Measurements from ENCODE around the genes SELENOK and ARHGEF3.

DNA sequence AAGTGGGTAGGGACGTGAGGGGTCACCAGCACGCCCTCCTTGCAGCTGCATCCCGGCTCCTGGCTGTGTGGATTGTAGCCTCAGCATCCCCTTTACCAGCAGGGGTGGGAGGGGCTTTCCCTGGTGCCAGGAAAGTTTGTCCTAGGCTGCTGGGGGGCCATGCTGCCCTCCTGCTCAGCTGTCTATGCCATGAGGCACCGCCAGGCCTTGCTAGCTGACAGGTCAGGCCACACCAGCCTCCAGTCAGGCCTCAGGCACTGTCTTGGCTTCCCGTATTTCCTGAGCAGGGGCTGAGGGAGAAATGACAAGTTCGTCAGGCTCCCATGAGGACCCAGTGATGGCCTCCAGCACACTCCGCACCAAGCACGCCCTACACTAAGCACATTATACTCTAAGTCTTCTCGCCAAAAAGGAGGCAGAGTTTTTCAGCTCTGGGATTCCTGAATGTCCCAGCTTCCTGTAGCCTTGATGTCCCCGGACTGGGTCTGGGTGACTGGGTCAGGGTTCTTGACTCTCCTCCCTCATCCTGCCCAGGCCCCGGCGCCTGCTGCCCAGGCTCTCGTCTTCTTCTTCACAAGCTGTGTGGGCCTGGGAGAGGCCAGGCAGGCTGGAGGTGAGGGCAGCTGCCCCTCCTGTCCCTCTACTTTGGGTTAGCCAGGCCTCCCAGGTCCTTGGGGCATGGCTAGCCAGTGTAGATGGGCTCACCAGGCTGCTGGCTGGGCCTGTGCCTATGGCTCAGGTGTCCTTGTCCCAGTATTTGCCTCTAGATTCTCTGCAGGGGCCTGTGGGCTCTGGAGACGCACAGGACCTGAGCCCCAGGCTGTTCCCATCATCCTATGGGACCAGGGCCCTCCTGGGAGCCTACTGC, 32.0 kb downstream of the TKT start:
- RRBS, 2 experiments: 92 to 96% methylated on average over 2 of the region's 14 CpGs

DNA sequence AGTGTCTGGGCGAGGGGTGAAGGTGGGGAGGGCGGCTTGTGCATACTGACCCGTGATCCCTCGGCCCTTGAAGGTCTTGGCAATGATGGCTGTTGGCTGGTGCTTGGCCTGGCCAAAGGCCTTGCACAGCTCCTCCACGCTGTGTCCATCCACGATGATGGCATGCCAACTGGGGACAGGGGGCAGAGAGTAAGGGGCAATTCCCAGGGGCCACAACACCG, 22.8 kb downstream of the TKT start:
- RRBS, 2 experiments: no CpG with 5 or more reads among the region's 7 CpGs

- RRBS, 2 experiments: no CpG with 5 or more reads among the region's 3 CpGs
These were observed 27.0 kb upstream of the TKT start for GRCh38 chr3:53282860-53283104.

DNA sequence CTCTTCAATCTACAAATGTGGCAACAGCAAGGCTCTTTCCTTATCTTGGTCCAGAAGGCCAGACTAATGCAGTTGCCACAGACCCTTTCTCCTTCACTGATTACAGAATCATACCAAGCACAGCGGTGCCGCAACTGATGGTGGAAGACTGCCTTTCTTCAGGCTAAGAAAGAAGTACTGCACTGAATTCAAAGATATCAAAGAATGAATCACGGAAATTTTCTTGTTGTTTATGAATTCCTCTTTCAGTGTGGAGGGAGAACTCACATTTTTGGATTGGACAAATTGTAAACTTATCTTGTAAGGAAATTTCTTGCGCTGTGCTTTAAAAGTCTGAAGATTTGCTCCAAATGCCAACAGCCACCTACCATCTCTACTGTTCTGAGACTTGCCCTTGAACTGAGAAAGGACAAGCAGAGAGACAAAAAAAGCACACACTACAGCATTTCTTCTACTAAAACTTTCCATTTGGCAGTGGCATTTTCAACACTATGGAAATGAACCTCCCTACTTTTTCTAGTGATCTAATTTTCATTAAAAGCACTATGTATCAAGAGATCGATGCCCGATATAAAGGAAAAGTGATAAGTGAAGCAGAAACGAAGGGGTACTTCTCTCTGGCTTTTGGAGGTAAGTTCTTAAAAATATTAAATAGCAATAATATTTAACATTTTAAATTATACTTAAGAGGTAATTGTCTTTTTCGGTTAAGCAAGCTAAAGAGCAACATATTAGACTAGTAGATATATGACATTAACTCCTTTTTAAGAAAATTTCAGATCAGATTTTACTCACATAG, 18.3 kb downstream of the DCP1A start:
- RRBS, 2 experiments: no CpG with 5 or more reads among the region's 8 CpGs

DNA sequence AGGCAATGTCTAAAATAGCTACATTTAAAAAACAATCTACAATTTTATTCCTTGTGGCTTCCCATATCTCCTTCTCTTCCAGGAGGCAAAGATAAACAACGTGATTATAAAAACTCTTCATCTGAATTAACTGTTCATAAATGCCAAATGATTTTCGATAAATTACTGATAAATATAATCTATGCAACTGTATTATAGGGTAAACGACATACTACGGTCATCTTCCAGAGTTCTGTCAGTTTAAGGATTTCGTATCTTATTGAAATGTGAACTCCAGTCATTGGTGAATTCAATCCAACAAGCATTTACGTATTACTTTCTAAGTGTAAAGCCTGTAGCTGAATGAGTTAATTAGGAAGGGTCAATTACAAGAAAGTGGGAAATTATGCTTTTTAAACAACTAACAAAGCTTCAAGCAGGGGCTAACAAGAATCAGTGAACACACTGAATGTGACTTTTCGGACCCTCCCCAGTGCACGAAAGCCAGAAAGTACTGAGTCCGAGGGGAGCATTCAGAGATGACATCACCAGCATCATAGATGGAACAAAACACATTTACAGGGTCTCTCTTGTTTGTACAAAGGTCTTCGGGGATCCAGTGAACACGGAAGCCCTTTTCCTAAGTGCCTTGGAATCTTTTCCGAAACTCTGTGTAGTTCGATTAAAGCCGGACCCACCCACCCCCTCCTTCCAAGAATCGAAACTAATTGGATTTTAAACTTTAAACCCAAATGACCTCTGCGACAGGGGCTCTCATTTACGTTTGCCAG, 970 bp downstream of the DCP1A start:
- RRBS, 2 experiments: no CpG with 5 or more reads among the region's 17 CpGs

- RRBS, 2 experiments: no CpG with 5 or more reads among the region's 3 CpGs
These were observed 15.6 kb upstream of the CACNA1D start for GRCh38 chr3:53478843-53479239.

GRCh38 chr3:53495482-53496128, 1.2 kb downstream of the CACNA1D start:
- RRBS, 2 experiments: 2 to 3% methylated on average over 30 of the region's 56 CpGs

- RRBS, 2 experiments: no CpG with 5 or more reads among the region's 5 CpGs
These were observed 12.2 kb downstream of the CACNA1D start for GRCh38 chr3:53506338-53507281.

- RRBS, 2 experiments: no CpG with 5 or more reads among the region's 1 CpG
These were observed 76.4 kb downstream of the CACNA1D start for GRCh38 chr3:53570838-53571144.

DNA sequence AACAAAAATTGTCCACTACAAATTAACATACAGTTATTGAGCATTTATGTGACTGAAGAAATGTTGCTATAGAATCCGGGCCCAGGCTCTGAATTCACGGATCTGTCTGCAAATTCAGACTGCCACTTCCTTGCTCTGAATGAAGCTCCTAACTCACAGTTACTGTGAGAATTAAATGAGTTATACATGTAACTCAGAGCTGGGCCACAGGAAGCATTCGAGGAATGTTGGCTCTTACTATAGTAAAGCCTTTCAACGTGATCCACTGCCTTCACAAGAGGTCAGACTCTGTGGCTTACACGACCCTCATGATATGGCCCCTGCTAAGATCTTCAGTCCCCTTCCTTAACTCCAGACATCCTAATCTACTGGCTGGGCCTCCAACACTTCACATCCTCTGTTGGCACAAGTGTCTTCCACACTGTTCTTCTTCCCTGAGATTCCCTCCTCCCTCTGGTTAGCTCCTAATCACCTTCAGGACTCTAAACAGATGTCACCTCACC, 1.6 kb downstream of the ACTR8 start:
- RRBS, 2 experiments: no CpG with 5 or more reads among the region's 5 CpGs

GRCh38 chr3:53891714-53892407, at the start of gene SELENOK:
TSS of gene SELENOK (minus strand) at chr3:53891859.
- RRBS, 2 experiments: under 1 to 2% methylated on average over 8 to 14 of the region's 46 CpGs

DNA sequence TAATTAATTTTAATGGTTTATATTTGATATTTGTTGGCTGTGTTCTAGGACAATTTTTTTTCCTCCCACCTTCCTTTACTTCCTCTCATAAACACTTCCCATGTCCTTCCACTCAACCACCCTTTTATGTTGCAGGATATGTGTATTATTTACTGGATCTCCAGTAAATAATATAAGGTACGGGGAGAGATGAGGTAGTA, 236.4 kb downstream of the CACNA2D3 start:
- RRBS, 2 experiments: no CpG with 5 or more reads among the region's 1 CpG

DNA sequence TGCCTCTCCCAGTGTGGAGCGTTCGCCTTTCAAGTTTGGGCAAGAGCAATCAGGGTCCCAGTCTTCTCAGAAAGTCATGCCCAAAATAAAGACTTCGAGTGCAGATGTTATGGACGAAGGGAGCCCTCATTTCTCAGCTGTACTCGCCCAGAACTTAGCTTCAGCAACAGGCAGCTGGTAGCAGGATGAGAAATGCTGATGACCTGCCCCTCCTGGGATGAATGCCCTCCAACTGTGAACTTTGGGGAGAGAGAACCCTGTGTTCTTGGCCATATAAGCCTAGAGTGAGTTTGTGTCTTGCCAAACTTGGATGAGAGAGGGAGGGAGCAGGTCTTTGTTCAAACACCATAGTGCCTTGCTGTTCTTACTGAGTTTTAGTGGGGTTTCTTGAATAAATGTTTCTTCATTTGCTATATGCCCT, 400.3 kb downstream of the LRTM1 start:
- RRBS, 2 experiments: no CpG with 5 or more reads among the region's 5 CpGs

- RRBS, 2 experiments: no CpG with 5 or more reads among the region's 32 CpGs
These were observed 301.8 kb downstream of the LRTM1 start for GRCh38 chr3:54625941-54626569.

GRCh38 chr3:54639719-54640031, 288.2 kb downstream of the LRTM1 start:
- RRBS, 2 experiments: no CpG with 5 or more reads among the region's 14 CpGs

- RRBS, 2 experiments: no CpG with 5 or more reads among the region's 8 CpGs
These were observed 40.2 kb downstream of the WNT5A start for GRCh38 chr3:55446859-55447318.

DNA sequence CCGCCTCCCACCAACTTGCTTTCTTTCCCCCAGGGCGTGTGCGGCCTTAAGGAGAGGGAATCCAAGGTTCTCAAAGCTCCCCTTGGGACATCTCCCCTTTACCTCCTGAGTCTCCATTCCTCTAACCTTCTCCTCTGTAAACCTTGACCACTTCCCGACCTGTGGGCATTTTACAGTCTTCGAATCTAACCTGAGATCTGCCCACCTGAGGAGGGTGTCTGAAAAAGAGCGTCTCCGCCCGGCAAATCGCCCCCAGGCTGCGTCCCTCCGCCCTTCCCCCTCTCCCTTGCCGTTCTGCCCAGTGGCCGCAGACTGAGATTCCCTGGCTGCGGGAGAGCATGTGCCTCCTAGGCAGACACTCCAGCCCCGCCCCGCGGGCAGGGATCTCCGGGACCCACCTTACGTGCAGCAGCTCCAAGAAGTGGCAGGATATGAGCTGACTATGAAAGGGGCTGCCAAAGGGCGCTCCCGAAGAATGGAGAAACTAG, 2.6 kb upstream of the WNT5A start:
- RRBS, 2 experiments: no CpG with 5 or more reads among the region's 21 CpGs

GRCh38 chr3:56622629-56623271, 60.3 kb downstream of the TASOR start:
- RRBS, 2 experiments: no CpG with 5 or more reads among the region's 1 CpG

- RRBS, 2 experiments: no CpG with 5 or more reads among the region's 6 CpGs
These were observed 13.9 kb downstream of the ARHGEF3 start for GRCh38 chr3:56787781-56788229.

DNA sequence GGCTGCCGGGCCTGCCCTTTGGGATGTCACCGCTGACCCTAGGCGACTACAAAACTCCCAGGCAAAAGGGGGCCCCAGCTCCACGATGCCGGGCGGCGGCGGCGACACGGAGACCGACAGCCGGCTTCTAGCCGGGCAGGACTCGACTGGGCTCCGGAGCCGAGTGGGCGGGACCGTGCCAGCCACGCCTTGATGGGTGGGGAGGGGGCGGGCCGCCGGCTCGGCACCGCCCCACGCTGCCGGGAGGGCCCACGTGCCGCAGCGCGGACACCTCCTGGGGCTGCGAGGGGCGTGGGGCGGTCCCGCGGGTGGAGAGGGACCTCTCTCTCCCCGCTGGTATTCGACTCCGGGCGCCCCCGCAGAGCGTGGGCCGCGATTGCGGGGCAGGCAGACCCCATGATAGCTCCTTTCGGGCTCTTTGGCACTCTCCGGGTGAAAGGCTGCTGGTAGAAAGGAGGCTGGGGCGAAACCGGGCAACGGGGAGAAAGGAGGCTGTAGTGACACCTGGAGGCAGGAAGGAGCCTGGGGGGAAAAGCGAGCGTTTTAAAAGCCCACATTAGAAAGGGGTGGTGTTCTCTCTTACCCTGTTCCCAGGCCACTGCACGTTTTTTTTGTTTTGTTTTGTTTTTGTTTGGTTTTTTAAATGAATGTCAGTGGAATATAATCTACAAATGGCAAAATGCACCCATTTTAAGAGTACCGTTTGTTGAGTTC, at the start of gene ARHGEF3:
ARHGEF3 (minus strand) TSS at position 148 of the 714 bp plus-strand sequence.
- RRBS, 2 experiments: 1% methylated on average over 23 to 28 of the region's 53 CpGs

All from NT2/D1 (cell line).